Gastrocnemius medialis (tissue), 3 donors: ENCODE results near the genes PITX2, FAM241A and AP1AR.

GRCh38 chr4:110055009-110055590 lies 142.4 kb downstream of the EGF start:
- PRO-cap: no peak
- RAMPAGE, long total RNA, 3 experiments: no peak in any of the 3 experiments

DNA sequence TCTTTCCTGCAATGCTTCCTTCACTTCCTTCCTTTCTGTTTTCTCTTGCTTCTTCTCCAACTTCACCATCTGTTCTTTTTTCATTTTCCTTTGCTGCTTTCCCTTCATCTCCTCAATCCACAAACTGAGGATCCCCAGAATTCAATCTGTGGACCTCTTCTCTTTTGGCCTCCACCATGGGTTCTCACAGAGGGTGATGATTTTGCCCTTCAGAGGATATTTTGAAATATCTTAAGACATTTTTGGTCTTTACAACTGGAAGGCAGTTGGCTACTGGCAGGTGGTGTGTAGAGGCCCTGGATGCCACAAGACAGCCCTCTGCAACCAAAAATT lies 81.6 kb downstream of the ELOVL6 start:
- PRO-cap: no peak
- RAMPAGE, long total RNA, 3 experiments: no peak in any of the 3 experiments

- PRO-cap: no peak
- RAMPAGE, long total RNA, 3 experiments: no peak in any of the 3 experiments
These were observed 69.9 kb downstream of the ELOVL6 start for GRCh38 chr4:110128407-110129115.

GRCh38 chr4:110134640-110134936 lies 63.8 kb downstream of the ELOVL6 start:
- PRO-cap: no peak
- RAMPAGE, long total RNA, 3 experiments: no peak in any of the 3 experiments

DNA sequence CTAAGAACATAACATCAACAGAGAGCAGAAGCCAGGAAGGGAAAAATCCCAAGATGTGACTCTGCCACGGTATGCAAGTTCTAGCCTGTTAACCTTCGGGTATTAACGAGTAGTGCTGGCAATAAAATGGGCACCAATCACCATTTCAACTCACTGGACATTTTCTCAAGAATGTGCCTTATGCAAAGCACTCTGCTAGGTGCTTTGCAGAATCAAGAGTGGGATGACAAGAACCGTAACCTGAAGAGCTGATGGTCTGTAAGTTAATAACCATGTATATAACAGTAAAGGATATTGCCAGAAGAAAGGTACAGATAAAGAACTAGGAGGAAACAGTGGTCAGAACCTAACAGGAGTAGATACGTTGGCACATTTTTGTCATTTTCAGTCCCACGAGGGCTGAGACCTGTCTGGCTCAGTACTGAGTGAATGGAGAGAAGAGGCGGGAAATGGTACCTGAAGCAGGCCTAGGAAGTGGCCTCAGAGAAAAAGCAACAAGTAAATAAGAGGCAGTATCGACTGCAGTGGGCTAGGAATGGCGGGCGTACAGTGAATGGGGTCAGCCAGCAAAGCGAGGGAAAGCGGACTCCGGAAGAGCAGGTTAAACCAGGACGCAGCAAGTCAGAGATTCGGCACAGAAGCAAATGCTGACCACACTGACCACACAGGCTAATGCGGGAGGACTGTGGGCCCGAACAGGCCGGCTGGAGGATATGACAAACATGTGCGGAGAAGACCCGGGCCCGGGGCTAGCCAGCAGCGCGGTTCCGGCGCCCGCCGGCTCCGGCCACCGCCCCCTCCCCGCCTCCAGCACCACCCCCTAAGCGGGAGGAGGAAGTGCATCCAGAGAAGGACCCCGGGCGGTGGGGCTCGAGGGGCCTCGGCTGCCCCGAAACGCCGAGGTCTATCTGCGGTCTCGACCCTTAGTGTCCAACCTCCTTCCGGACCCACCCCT lies 2.5 kb downstream of the ELOVL6 start:
- PRO-cap: unidirectional peak, plus-strand start at position 873 of the sequence
- RAMPAGE, long total RNA, 3 experiments: no peak in any of the 3 experiments

DNA sequence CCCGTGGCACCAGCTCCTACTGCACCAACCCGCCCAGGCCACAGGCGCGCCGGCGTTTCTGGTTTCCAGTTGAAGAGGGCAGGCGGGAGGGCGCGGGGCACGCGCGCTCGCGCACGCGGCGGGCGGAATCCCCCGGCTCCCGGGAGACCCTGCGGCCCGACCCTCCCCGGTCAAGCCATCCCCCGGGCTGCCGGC lies 1.5 kb downstream of the ELOVL6 start:
- PRO-cap: unidirectional peak, minus-strand start at position 42 of the sequence
- RAMPAGE, long total RNA, 3 experiments: no peak in any of the 3 experiments

GRCh38 chr4:110287117-110287451 lies 88.7 kb upstream of the ELOVL6 start:
- PRO-cap: no peak
- RAMPAGE, long total RNA, 3 experiments: no peak in any of the 3 experiments

DNA sequence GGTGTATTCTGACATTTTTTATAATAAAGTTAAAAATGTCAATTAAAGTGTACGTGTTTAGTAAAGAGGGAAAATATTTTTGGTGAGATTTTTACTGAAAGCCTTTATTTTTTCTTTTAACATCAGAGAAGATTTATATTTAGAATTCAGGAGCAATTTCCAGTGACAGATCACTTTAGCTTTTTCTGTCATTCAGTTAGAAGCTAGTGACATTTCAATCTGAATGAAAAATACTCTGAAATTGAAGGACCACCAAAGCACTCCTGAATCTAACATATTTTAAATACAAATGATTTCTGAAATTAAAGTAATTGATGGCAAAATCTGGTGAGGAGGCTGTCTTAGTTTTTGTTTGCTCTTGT lies 133.6 kb upstream of the ENPEP start:
- PRO-cap: no peak
- RAMPAGE, long total RNA, 3 experiments: no peak in any of the 3 experiments

DNA sequence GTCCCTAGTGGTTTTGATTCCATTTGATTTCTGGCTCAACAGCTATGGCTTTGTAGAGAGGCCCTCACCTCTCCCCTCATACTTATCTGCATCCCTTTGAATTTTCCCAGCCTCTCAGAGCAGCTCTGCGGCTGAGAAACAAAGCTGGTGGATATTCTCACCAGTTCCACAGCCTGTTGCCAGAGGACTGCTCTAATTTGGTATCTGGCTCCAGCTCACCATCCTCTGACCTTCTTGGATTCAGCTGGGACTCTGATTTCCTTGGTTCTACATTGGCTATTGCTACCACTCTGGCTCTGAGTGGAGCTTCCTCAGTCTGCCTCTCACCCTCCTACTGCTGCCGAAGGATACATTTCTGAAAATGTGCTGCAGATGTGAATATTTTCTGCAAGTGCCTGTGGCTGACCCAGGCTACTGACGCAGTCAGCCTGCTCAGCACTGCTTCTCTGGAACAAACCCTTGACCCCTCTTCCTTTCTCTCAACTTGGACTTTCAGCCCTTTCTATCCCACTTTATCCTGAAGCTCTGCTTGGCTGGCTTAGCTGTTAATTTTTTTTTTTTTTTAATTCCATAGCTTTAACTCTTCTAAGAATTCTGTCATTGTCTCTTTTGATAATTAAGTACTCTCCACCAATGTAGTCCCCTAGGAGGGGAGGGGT lies 110.9 kb upstream of the ENPEP start:
- PRO-cap: no peak
- RAMPAGE, long total RNA, 3 experiments: no peak in any of the 3 experiments

DNA sequence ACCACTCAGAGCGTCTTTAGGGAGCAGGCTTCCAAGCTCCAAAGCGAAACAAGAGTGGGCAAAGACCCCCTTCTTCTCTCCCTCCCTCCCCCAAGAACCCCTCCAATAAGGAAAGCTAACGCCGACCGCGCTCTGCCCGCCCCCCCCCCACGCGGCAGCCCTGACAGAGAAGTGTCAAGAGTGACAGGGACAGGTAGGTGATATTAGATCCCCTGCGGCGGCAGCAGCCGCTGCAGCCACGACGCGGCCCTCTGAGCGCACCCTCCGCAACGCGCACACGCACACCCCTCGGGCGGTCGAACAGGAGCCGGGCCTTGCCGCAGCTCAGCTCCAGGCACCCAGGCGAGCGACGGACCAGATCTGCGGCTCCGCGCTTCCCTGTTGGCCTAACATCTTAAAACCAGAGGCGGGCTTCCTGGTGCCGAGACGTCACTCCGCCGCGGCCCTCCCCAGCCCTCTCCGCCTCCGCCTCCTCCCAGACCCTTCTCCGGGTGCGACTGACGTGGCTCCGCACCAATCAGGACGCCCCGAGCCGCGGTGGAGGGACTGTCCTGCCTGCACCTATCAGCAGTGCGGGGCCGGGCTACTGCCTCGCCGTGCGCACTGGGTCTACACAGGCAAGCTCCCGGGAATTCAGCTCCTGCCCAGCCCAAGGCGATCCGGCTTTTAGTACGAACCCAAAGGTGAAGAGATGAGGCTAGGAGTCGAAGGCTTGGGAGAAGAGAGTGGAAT lies at the start of gene PITX2:
TSS of gene PITX2 (minus strand) at position 370 of the 732 bp plus-strand sequence.
- PRO-cap: bidirectional peak, plus-strand start at position 206 of the sequence, minus-strand start at position 45 of the sequence; bidirectional peak, plus-strand start at position 567 of the sequence, minus-strand start at position 458 of the sequence
- RAMPAGE, long total RNA, 3 experiments: start-site peak on the minus strand in 2 of 3 experiments, centred at positions 42 to 426 of the sequence, 6 to 40 reads per replicate

GRCh38 chr4:110628655-110629126 lies 5.8 kb upstream of the PITX2 start:
- PRO-cap: no peak
- RAMPAGE, long total RNA, 3 experiments: no peak in any of the 3 experiments

- PRO-cap: no peak
- RAMPAGE, long total RNA, 3 experiments: no peak in any of the 3 experiments
These were observed 253.9 kb upstream of the PITX2 start for GRCh38 chr4:110876715-110877290.

DNA sequence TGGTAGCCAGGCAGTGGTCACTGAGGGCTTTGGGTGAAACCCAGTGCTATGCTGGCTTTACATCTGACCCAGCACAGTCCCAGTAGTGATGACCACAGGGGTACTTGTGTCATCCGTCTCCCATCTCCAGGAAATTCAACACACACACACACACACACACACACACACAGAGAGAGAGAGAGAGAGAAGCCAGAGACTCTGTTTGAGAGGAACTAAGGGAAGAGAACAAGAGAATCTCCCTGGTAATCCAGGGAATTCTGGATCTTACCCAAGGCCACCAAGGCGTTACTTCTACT lies 426.6 kb upstream of the PITX2 start:
- PRO-cap: no peak
- RAMPAGE, long total RNA, 3 experiments: no peak in any of the 3 experiments

- PRO-cap: no peak
- RAMPAGE, long total RNA, 3 experiments: no peak in any of the 3 experiments
These were observed 714.3 kb upstream of the PITX2 start for GRCh38 chr4:111337187-111337657.

DNA sequence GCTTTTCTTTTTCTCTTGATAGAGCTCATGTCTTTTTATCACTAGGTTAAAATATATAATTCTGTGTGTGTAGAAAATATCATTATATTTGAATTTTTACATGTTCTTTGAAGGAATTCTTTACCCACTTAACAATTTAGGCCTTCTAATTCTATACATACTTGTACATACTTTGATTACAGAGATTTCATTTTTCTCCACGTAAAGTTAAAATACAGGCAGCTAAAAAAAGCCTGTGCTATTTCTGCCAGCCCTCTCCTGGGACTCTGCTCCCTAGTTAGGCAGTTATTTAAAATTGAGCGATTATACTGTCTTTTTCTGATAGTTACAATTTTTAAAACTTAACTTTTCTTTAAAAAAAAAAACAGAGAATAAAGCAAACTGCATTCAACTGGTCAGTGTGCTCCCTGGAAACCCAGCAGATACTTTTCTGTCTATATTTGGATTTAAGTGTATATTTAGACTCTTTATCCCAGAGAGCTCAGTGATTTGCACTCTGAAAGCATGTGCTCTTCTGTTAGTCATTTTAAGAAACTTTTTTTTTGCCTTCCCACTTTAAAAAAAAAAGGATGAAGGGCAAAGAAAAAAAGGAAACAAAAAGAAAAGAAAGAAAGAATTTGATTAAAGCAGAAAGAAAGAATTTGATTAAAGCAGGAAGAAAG lies 18.1 kb upstream of the FAM241A start:
- PRO-cap: no peak
- RAMPAGE, long total RNA, 3 experiments: no peak in any of the 3 experiments

DNA sequence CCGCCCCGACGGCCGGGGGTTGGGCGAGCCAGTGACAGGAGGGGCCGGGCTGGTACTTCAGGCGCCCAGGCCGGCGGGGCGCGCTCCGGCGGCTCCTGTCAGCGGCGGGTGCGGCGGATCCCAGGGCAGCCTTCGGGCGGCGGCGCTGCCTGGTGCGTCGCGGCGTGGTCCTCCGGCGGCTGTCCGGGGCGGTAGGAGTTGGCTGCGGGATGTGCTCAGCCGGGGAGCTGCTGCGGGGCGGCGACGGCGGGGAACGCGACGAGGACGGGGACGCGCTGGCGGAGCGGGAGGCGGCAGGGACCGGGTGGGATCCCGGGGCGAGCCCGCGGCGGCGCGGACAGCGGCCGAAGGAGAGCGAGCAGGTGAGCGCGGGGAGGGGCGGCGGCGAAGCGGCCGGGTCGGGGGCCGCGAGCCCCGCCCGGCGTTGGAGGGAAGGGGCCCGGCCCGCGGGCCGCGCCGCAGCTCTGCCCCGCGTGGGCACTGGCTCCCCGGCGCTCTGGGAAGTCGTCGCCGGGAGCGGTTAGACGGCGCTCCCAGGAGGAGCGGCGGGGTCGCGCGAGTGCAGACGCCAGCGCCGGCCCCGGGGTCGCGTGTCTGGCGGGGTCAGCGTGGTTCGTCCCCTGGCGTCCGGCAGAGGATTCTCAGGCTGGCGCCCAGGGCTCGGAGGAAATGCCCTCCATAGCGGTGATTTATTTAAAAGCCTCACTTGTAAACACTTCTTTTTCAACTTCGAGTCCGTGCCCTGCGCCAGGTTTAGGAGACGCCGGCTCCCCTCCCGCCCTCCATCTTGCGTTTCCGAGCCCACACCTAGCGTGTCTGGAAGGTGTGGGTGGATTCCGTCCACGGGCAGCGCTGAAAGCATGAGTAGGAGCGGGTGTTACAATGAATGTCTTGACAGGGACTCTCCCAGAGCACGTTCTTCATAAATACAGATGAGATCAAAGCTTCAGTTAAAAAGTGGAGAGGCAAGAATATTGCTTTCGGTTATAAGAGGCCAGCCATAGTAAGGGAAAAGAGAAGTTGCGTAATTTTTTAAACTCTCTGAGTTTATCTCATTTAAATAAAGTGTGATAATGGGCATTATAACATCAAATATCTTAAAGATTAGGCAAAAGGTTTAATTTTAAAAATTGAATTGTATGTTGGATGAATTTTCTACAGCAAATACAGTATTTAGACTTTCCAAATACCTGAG lies at the start of gene FAM241A:
TSS of gene FAM241A (plus strand) at position 83 of the 1,195 bp plus-strand sequence.
- PRO-cap: bidirectional peak, plus-strand start at position 68 of the sequence, minus-strand start outside the sequence; unidirectional peak, minus-strand start at position 498 of the sequence
- RAMPAGE, long total RNA, 3 experiments: no peak in any of the 3 experiments

- PRO-cap: no peak
- RAMPAGE, long total RNA, 3 experiments: no peak in any of the 3 experiments
These were observed 846 bp upstream of the AP1AR start for GRCh38 chr4:112230699-112231182.

DNA sequence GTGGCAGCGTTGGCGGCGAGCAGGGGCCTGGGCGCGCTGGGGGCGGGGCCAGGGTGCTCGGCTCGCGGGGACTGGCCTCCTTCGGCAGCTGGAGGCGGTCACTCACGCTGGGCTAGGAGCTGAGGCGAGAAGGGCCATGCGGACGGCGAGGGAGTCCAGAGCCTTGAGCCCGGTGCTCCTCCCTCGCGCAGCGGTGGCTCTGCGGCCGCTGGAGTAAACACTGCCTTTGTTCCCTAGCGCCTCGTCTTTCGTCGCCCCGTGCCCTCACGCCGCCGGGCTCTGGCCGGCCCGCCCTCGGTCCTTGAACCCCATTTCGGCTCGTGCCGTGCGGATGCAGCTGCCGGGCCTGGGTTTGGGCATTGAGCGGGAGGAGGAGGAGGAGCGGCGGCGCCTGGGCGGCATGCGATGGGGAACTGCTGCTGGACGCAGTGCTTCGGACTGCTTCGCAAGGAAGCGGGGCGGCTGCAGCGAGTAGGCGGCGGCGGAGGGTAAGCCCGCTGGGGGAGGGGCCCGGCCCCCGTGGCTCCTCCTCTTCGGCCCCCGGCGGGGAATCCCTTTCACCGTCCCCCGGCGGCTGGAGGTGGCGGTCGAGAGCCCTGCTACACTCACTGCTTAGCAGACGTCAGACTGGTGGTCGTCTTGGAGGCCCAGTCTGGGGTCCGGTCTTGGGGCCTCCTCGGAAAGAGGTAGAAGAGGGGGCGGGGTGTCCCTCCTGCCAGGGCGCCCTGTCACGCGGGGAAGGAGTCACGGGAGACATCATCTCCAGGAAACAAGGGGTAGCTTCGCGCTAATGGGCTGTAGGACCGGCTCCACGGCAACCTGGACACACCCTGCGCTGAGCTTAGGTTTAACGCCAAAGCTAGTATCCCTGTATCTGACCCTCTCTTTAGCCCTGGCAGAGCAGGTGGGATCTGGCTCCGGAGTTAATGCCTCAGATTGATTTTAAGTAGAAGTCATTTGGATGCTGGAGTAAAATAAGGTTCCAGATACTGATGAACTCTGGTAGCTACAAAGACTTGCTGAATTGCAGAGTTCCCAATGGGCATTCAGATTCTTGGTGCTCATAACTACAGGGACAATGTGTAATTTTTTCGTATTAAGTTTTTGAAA lies at the start of gene AP1AR:
TSS of gene AP1AR (plus strand) at position 101 of the 1,110 bp plus-strand sequence.
- PRO-cap: bidirectional peak, plus-strand start at position 101 of the sequence, minus-strand start outside the sequence; bidirectional peak, plus-strand start at position 560 of the sequence, minus-strand start at position 445 of the sequence
- RAMPAGE, long total RNA, 3 experiments: start-site peak on the plus strand in 3 of 3 experiments, centred at positions 118 to 119 of the sequence, 433 to 629 reads per replicate

DNA sequence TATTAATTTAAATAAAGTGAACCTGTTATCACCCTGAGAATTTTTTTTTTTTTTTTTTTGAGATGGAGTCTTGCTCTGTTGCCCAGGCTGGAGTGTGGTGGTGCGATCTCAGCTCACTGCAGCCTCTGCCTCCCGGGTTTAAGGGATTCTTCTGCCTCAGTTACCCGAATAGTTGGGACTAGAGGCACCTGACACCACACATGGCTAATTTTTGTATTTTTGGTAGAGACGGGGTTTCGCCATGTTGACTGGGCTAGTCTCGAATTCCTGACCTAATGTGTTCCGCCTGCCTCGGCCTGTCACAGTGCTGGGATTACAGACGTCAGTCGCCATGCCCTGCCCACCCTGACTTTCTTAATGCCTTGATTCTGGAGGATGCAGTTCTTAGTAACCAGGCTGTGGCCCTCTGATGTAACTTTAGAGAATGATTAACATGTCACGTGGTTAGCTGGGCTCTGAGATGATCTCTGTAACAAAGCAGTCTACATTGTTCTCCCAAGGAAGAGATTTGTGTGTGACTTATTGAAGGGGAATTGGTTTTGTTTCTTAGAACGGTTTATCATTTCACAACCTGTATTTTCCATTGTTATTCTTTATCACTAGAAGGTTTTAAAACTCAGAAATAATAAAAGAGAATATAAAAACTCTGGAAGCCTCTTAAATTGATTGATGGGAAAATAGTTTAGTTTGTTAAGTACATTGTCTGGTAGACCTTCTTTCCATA lies 30.6 kb downstream of the ANK2 start:
- PRO-cap: no peak
- RAMPAGE, long total RNA, 3 experiments: no peak in any of the 3 experiments

- PRO-cap: no peak
- RAMPAGE, long total RNA, 3 experiments: no peak in any of the 3 experiments
These were observed 250.9 kb downstream of the ANK2 start for GRCh38 chr4:113300276-113300923.